Cardiac muscle cell (in vitro differentiated cells and primary cell): ENCODE measurements around a stretch of chr9.

DNA sequence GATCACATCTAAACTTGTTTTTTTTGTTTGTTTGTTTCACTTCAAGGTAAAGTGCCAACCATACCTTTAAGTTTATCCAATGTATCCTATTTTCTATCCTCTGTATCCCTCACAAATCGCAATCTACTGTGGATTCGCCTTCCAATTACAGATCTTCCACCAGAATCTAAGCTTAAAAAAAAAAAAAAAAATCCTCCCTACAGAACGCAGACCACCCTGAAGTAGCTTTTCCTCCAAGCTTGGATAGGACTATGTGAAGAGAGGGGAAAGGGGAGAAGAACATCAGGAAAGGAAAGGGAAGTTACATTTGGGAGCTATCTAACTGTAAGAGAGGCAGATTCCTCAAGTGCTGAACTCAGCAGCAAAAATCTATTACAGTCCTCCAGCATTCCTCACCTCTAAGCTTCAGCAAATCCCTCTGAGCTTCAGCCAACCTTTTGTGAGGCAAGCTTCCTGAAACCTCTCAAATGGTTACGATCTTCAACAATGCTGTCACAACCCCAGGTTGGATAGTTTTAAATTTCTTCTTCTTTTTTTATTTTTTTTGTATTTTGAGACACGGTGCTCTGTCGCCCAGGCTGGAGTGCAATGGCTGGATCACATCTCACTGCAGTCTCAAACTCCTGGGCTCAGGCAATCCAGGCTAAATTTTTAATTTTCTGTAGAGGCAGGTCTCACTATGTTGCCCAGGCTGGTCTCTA is 2.4 kb upstream of the RNF38 start:
- RAMPAGE, long total RNA, result no peak
- RRBS, result no CpG with 5 or more reads among the region's 6 CpGs

DNA sequence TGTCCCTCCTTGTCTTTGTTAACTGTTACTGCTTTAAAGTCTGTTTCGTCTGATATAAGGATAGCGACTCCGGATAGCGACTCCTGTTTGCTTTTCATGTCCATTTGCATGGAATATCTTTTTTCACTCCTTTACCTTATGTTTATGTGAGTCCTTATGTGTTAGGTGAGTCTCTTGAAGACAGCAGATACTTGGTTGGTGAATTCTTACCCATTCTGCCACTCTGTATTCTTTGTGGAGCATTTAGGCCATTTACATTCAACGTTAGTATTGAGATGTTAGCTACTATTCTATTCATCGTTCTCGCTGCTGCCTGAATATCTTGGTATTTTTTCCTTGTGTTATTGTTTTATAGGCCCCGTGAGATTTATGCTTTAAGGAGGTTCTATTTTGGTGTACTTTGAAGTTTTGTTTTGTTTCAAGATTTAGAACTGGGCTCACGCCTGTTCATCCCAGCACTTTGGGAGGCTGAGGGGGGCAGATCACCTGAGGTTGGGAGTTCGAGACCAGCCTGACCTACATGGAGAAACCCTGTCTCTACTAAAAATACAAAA is 14.0 kb upstream of the RNF38 start:
- RAMPAGE, long total RNA, result no peak
- RRBS, result no CpG with 5 or more reads among the region's 10 CpGs

GRCh38 chr9:36503697-36504539 is 68.8 kb upstream of the MELK start:
- RAMPAGE, long total RNA, result no peak
- RRBS, result no CpG with 5 or more reads among the region's 6 CpGs

GRCh38 chr9:36566626-36567415 is 5.9 kb upstream of the MELK start:
- RAMPAGE, long total RNA, result no peak
- RRBS, result no CpG with 5 or more reads among the region's 9 CpGs

DNA sequence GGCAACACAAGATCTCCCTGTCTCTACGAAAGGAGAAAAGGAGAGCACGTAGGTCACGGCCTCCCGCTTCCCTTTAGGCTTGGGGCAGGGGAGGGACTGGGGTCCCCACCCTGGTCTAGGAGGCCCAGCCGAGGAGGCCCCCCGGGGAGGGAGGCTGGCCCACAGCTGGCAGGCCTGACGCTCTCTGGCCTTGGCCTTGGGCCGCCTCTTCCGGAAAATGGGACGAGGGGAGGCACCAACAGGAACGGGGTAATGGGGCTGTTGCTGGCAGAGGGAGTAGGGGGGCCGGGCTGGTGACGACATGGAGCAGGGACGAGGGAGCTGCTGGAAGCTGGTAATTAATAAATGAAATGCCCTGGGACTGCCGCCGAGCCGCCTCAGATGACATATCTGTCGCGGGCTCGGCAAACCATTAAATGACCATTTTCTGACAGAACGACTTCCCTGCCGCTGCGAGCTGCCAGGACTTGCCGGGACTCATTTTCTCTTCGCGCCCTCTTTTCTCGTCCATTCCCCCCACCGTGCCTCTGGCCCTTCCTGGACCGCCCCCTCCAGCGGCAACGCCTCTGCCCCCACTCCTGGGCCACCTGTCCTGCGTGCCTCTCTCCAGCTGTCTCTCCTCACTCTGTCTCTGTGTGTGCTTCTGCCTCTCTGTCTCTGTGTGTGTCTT is 215.8 kb downstream of the PAX5 start:
- RAMPAGE, long total RNA, result no peak
- RRBS, result 5% methylated on average over 7 of the region's 32 CpGs

GRCh38 chr9:37026924-37028131 is 6.7 kb downstream of the PAX5 start:
- RAMPAGE, long total RNA, result no peak
- RRBS, result 2% methylated on average over 51 of the region's 107 CpGs

DNA sequence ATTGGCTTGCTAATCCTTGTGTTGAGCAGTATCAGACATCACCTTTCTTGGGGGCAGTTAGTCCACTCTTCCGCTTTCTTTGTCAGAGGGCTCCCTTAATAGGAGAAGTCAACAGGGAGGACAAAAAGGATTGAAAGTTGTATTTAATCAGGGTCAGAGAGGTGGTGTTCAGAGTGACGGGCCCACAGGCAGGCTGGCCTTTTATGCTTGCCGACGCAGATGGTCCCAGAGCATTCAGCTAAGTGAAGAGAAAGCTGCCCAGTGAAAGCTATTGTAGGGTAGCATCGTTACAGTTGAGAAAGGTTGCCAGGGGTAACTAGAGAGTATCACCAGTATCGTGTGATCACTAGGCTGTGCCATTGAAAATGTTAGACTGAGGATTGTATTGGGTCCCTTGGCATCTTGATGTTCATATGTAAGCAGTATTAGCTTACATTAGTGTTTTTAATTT is 131.1 kb downstream of the ZCCHC7 start:
- RAMPAGE, long total RNA, result no peak
- RRBS, result no CpG with 5 or more reads among the region's 6 CpGs

DNA sequence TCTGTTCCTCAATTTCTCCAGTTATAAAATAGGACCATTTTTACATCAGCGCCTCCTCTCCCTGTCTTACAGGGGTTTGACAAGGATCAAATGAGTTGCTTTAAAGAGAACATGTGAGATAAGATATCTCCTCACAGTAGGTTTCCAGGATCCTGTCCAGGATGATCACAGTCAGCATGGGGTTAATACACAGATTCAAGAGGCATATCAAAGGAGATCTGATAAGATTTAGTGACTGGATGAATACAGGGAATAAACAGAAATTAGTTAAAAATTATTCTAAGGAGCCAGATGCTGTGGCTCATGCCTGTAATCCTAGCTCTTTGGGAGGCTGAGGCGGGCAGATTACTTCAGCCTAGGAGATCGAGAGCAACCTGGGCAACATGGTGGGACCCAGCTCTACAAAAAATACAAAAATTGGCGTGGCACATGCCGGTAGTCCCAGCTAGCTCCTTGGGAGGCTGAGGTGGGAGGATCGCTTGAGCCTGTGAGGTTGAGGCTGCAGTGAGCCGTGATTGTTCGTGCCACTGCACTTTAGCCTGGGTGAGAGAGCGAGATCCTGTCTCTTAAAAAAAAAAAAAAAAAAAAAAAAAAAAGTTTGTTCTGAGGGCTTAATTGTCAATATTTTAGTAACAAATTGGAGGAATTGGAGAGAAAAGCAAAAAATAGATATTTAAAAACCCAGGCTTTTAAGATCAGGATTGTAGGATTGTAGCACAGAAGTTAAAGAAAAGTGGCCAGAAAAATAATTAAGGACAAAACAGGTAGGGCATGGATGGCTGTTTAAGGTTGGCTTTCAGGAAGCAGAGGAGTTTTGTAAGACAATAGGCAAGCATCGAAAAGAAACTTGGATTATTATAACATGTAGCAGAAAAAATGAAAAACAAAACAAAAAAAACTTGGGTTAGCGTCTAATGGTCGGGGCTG is 138.1 kb downstream of the ZCCHC7 start:
- RAMPAGE, long total RNA, result no peak
- RRBS, result no CpG with 5 or more reads among the region's 12 CpGs

DNA sequence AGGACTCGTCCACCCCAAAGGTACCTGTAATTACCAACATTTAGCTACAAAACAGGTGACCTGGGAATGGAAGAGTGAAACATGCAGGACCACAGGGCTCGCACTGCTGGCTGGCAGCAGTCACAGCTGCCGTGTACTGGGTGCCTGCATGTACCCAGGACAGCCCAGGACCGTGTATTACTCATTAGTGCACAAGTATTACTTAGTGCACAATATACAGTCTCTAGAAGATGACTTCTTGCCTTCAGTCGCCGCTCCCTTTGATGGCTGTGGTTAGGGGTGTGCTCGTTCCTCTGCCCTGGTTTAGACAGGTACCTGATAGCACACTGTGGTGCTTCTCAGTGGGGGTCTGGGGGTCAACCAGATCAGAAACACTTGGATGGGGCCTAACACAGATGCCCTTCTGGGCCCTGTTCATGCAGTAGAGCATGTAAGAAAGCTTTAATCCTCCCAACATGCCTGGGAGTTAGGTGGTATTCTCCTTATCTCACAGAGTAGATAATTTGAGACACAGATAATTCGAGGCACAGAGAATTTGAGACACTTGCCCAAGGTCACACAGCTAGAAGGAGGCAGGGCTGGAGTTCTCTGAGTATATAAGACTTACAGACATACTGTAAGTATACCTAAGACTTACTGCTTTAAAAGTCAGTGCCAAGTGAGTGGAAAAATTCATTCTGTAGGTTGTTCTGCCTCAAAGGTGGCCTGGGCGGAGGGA is 8.9 kb downstream of the GRHPR start:
- RAMPAGE, long total RNA, result no peak
- RRBS, result no CpG with 5 or more reads among the region's 9 CpGs

DNA sequence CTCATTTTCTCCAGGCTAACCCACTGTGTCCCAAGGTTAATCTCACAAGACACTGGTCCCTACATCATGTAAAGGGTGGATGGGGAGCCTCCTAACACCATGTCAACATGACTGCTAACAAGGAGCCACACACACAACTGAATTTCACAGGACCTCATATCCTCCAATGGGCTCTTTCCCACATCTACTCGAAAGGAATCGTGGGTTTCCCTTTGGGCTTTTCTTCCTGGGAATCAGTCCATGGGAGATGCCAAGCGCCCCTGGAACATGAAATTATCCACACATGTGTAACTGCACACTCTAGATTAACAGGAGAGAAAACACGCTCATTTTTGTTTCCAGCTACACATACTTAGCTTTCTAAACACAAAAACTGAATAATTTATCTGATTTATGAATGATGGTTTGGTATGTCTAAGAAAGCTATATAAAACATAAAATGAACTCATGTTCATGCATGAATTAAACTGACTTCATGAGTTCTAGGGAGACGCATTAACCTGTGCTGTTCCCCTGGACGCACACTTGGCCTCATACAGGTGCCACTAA is 16.2 kb downstream of the GRHPR start:
- RAMPAGE, long total RNA, result no peak
- RRBS, result no CpG with 5 or more reads among the region's 6 CpGs

- RAMPAGE, long total RNA, result no peak
- RRBS, result no CpG with 5 or more reads among the region's 6 CpGs
These were observed 22.6 kb downstream of the POLR1E start for GRCh38 chr9:37508095-37509070.

DNA sequence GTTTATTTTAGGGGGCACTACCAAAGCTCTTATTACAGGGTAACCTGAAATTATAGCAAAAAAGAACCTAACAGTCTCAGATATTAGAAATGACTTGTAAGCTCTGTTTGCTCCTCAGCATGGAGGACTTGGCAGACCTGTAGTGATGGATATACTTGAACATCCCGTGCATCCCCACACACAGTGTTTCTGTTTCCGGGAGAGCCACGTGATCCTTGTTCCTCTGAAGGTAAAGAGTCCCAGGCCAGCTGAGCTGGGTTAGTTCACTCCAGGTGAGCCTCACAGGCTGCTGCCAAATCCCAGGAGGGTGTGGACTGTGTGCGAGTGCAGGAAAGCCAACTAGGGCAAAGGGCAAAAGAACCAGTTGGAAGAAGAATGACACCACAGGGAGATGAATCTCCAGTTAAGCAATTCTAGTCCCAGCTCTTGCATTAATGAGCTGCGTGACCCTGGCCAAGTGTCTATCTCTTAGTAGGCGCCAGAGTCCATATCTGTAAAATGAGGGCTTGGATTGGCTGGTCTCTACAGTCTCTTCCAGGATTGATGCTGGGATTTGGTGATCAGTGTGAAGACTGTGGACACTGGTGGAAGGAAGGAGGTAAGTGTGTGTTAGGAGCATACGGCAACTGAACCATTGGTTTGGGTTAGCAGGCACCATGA is 10.5 kb upstream of the TOMM5 start:
- RAMPAGE, long total RNA, result no peak
- RRBS, result no CpG with 5 or more reads among the region's 7 CpGs

GRCh38 chr9:37646981-37647209 is 3.9 kb upstream of the FRMPD1 start:
- RAMPAGE, long total RNA, result no peak

DNA sequence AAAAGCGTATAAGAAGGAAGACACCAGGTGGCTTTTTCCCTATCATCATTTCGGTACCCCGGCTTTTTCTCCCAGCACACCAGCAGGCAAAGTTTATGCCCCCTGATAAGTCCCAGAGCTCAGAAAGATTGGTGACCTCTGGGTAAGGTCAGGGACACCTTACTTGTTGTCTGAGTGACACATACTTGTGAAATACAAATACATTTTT is 4.6 kb upstream of the SLC25A51 start:
- RAMPAGE, long total RNA, result no peak
- RRBS, result no CpG with 5 or more reads among the region's 3 CpGs

- RAMPAGE, long total RNA, result no peak
- RRBS, result no CpG with 5 or more reads among the region's 11 CpGs
These were observed 48.9 kb upstream of the SLC25A51 start for GRCh38 chr9:37952706-37953319.

GRCh38 chr9:37974423-37975007 is 70.6 kb upstream of the SLC25A51 start:
- RAMPAGE, long total RNA, result no peak
- RRBS, result no CpG with 5 or more reads among the region's 17 CpGs

DNA sequence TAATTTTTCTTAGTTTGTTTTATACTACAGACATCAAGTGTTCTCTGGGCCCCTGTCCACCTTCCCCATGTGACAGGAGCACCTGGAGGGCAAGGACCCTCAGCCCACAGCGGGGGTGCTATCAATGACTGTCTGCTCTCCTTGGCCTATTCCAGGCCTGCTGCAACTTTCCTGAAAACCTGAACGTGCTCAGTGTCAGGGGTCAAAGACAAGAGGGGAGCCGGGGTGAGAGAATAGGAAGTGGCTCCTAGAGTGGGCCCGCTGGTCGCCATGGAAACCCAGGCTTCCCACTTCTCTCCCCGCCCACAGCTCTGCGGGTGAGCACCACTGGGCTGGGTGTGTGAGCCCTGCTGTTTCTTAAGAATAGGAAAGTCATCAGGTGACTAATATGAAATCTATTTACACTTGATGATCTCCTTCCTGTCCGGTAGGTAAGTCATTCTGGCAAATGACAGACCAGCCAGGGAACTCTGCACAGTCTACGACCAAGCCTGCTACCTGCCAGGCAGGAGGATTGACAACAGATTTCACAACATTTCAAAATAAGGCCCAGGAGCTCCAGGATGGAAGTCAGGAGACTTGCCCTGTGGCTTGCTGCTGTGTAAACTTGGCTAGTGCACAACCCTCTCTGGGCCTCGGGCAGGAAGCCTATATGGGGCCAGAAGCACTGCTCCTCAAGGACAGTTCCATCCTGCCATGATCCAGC is 60.9 kb downstream of the SHB start:
- RAMPAGE, long total RNA, result no peak
- RRBS, result no CpG with 5 or more reads among the region's 10 CpGs

GRCh38 chr9:38017130-38017975 is 51.7 kb downstream of the SHB start:
- RAMPAGE, long total RNA, result no peak
- RRBS, result no CpG with 5 or more reads among the region's 16 CpGs

DNA sequence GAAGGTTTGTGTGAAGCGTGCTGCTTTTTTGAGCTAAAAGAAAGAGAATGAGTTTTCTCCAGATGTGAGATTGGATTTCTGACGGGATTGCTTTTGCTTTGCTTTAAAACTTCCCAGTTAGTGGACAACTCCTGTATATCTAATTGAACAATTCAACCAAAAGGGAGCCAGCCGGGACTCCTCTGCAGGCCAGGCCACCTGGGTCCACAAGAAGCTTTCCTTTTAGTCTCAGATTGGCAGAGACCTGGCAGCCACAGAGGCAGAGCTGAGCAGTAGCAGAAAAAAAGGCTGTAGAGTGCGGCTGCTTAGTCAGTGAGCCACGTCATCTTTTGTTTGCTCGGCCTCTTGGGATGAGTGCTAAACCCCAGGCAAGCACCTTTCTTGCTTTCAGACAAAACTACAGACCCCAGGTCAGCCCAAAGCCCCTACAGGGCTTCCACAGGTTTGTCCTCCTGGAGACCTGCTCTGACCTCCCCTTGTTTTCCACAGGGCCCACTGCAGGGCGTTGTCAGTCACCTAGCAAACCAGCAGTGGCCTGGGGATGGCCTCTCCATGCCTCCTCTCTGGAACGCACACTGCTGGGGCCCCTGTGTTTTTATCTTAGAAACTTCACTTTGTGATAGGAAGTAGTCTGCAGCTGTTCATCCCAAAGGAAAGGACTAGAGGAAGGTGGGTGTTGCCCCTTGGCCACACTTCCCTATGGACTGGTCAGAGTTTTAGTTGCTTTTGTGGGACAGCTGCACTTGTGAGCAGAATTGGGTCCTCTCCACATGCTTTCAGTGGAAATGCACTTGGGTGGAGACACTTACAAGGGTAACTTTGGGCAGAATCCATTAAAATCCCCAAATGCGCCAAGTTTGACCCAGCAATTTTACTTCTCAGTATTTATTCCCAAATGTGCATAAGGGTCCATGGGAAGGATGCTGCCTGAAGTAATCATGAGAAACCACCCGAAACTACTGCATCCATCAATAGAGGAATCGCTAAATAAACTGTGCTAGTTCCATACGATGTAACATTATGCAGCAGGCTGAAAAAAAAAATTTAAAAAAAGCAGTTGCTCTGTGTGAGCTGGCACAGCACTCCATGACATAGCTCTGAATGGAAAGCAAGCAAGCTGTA is 49.8 kb downstream of the SHB start:
- RAMPAGE, long total RNA, result no peak
- RRBS, result no CpG with 5 or more reads among the region's 12 CpGs

DNA sequence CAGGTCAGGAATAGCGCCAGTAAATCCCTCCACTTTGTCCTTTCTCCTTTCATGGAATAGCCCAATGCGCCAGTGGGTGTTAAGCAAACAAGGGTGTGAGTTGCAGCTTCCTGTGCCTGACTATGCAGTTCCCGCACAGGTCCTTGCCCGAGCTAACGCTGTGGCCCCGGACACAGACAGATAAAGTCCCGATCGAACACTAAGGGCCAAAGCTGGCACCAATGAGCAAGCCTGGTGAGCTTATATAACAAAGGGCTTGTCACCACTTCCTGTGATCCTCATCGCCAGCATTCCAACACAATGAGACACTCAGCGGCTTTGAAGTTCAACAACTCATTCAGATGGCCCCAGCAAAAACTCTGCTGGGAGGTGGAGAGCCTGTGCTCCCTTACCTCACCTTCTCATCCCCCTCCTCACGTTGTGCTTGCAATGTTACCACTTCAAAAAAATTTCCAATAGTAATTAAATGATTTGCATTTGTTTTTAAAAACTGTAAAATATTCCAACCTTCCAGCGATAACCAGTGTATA is 21.3 kb downstream of the SHB start:
- RAMPAGE, long total RNA, result no peak
- RRBS, result no CpG with 5 or more reads among the region's 12 CpGs